Measurements from ENCODE around the genes WDR43, LCLAT1, SPAST and NLRC4.

GRCh38 chr2:28631478-28632144 is 120.0 kb upstream of the PPP1CB start:
- RRBS = no CpG with 5 or more reads among the region's 9 CpGs

- RRBS = no CpG with 5 or more reads among the region's 12 CpGs
Measured at GRCh38 chr2:28662510-28663301, 88.9 kb upstream of the PPP1CB start.

- RRBS = no CpG with 5 or more reads among the region's 4 CpGs
Measured at GRCh38 chr2:28757373-28757744, 5.7 kb downstream of the PPP1CB start.

DNA sequence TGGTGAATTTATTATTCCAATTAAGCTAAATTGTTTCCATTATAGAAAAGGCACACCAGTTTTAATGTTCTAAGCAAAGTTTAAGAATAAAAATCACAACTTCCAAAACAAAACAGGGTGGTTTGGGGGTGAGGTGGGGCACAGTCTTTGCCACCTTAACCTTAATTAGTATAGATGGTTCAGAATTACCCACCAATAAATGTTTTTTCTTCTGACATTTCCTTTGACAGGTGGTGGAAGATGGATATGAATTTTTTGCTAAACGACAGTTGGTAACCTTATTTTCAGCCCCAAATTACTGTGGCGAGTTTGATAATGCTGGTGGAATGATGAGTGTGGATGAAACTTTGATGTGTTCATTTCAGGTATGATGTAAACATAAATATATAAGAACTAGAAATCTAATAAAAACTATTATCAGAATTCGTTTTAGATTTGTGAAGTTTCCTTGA is 17.0 kb upstream of the SPDYA start:
- RRBS = no CpG with 5 or more reads among the region's 3 CpGs

- RRBS = 2% methylated on average over 19 of the region's 73 CpGs
Measured at GRCh38 chr2:28894136-28895006, at the start of gene WDR43. WDR43 (plus strand) TSS chr2:28894667.

GRCh38 chr2:29016029-29016494 is 35.0 kb downstream of the TOGARAM2 start:
- RRBS = no CpG with 5 or more reads among the region's 9 CpGs

DNA sequence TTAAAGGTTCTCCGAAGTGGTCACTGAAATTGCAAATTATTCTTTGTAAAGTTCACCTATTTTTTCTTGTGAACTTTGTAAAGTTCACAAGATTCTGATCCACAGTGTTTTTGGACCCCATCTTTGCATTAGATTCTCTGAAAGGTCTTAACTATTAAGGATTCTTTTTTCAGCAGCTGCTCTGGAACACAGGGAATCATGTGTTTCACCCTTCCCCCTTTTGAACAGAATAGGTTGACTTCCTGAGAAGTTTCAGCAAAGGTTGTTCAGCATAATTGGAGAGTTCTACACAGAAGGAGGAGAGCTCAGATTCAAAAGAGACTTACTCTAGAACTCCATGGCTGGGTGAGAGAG is 14.6 kb downstream of the CLIP4 start:
- RRBS = no CpG with 5 or more reads among the region's 1 CpG

GRCh38 chr2:30202079-30202574 is 29.2 kb upstream of the LBH start:
- RRBS = no CpG with 5 or more reads among the region's 1 CpG

DNA sequence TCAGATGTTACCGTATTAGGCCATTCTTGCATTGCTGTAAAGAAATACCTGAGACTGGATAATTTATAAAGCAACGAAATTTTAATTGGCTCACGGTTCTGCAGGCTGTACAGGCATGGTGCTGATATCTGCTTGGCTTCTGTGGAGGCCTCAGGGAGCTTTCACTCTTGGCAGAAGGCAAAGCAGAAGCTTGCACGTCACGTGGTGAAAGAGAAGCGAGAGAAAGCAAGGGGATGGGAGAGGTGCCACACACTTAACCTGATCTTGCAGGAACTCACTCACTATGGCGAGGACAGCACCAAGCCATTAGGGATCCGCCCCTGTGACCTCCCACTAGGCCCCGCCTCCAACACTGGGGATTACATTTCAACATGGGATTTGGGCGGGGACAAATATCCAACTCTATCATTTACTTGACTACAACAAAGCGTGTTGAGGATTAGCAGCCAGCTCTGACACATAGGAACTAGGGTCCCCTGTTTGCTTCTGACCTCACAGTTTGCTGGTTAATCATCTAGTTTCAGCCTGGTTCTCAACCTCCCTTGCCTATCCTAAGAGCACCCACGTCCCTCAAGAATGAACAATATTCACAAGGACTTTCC is 35.8 kb downstream of the LBH start:
- RRBS = no CpG with 5 or more reads among the region's 12 CpGs

DNA sequence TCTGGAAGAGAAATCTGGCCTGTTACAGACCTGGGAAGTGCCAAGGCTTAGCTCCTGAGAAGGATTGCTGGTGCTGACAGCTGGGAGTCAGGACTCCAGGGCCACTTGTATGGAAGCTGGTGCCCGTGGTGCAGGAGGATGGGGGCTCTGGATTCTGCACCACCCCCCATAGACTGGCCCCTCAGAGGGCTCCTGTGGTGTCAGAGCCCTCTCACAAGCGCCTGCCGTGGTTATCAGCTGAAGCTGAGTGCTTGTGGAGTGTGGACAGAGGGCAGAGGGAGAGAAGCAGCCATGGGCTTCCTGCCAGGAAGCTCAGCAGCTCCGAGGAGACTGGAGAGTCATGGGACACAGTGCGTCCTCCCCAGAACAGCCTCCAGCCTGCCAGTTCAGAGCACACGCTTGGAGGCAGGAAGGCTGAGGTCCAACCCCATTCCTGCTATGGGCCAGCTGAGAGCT is 87.2 kb upstream of the LCLAT1 start:
- RRBS = no CpG with 5 or more reads among the region's 6 CpGs

- RRBS = 1% methylated on average over 15 of the region's 79 CpGs
Measured at GRCh38 chr2:30446876-30447739, at the start of gene LCLAT1. LCLAT1 (plus strand) TSS chr2:30447246.

GRCh38 chr2:31174453-31174775 is 36.2 kb upstream of the GALNT14 start:
- RRBS = no CpG with 5 or more reads among the region's 3 CpGs

- RRBS = 95% methylated on average over 1 of the region's 4 CpGs
Measured at GRCh38 chr2:31236948-31237179, 2.9 kb downstream of the EHD3 start.

GRCh38 chr2:31578154-31578924 is 2.4 kb downstream of the SRD5A2 start:
- RRBS = no CpG with 5 or more reads among the region's 5 CpGs

DNA sequence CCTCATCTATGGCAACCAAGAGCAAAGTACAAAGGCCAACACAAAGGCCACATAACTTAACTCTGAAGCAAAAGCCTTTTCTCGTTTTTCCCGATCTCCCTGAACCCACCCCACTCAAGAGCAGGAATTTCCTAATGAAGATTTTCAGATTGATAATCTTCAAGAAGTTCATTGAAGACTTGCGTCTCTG is 127.4 kb upstream of the SRD5A2 start:
- RRBS = no CpG with 5 or more reads among the region's 3 CpGs

DNA sequence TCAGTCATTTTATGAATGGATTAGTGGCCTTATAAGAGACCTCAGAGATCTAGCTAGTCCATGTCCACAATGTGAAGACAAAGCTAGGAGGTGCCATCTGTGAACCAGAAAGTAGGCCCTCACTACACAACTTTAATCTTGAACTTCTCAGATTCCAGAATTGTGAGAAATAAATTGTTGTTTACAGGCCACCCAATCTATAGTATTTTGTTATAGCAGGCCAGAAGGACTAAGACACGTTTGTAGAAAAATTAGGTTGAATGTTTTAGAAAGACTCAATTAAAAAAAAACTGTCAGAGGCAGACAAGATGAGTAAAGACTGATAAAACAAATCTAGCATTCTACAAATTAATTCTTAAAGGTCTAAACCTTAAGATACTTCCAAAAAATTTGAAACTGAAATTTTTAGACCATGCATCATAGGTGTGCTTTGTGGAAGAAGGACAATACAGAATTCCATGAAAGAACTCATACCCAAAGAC is 7.1 kb upstream of the MEMO1 start:
- RRBS = no CpG with 5 or more reads among the region's 1 CpG

GRCh38 chr2:32063213-32064365 is at the start of gene SPAST:
SPAST (plus strand) TSS chr2:32063556.
- RRBS = 2% methylated on average over 31 of the region's 118 CpGs

DNA sequence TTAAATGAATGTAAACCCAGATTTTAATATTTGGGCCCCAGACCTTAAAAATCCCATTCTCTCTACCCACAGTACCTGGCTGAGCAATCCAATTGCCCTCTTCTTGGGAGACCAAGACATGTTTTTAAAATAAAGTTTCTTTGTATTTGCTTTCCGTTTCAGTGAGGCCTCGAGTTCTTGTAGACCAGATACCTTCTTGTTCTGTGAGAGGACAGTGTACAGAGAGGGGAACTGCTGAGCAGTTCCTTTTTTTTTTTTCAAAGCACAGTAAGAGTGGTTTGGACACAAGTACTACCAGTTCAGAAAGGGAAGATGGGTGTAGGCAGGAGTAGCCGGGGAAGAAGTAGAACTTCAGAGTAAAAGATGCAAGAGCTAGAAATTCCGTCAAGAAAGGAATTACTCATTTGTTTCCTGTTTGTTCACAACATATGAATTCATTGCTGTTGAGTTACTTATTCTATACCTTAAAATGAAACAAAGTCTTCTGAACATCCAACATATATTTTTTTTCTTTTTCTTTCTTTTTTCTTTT is at the start of gene NLRC4:
NLRC4 (minus strand) TSS at position 224 of the 532 bp plus-strand sequence.
- RRBS = no CpG with 5 or more reads among the region's 4 CpGs

- RRBS = no CpG with 5 or more reads among the region's 8 CpGs
Measured at GRCh38 chr2:33077685-33078310, 131.0 kb downstream of the LTBP1 start.

DNA sequence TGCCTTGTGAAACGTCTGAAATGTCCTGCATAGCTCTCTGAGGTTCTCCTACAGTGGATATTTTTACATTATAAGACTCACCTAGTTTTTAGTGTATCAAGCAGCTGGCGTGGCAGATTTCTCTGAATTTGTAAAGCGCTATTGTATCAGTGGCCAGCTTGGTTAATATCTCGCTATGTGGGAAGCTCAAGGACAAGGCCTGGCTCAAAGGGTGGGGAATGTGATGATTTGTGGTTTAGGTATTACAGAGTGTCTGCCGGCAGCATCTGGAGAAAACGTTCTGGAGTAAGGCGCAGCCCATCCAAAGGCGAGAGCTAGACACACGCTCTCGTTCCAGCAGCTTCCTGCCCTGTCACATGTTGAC is 164.3 kb downstream of the LTBP1 start:
- RRBS = no CpG with 5 or more reads among the region's 10 CpGs

Measured in zone of skin (tissue), 1 donor.